Daoy (cell line): ENCODE measurements around a stretch of chr16.

DNA sequence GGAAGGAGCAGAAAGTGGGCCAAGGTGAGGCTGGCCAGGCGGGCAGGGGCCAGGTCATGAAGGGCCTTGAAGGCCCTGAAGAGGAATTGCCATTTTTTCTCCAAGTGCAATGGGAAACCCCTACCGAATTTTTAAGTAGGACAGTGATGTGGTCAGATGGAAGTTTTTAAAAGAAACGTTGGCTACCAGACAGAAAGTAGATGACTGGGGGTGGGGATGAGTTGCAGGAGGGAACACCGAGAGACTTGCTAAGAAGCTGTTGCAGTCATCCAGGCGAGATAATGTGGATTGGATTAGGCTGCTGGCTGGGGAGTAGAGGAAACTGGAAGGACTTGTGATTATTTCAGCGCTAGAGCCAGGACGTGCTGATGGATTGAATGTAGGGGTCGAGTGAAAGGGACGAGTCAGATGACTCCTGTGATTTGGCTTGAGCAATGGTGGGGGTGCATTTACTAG lies 88.4 kb downstream of the CLEC16A start:
- RAMPAGE, long total RNA, result no peak

DNA sequence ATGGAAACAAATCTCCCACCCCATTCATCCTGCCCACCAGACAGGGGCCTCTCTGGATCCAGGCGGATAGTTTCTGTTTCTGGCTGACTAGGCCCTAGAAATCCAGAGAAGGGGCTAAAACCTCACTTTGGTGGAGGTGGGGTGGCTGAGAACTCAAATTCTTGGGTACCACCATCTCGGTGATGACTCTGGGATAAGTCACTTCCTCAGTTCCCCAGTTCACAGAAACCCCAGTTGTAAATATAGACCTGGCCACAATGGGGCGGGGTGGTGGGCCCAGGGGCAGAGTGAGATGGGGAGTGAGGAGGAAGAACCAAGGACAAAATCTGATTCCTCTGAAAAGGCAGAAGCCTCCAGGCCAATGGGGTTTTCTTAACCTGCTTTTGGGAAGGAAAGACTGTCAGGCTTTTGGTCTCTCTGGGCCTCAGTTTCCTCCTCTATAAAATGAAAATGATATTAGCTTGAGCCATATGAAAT lies 22.0 kb downstream of the SOCS1 start:
- RAMPAGE, long total RNA, result no peak

- RAMPAGE, long total RNA, result no peak
Observed at GRCh38 chr16:11255196-11255601, 805 bp downstream of the SOCS1 start.

- RAMPAGE, long total RNA, result no peak
Observed at GRCh38 chr16:11255602-11256035, 385 bp downstream of the SOCS1 start.

GRCh38 chr16:11308699-11309297 lies 27.7 kb upstream of the PRM1 start:
- RAMPAGE, long total RNA, result no peak

DNA sequence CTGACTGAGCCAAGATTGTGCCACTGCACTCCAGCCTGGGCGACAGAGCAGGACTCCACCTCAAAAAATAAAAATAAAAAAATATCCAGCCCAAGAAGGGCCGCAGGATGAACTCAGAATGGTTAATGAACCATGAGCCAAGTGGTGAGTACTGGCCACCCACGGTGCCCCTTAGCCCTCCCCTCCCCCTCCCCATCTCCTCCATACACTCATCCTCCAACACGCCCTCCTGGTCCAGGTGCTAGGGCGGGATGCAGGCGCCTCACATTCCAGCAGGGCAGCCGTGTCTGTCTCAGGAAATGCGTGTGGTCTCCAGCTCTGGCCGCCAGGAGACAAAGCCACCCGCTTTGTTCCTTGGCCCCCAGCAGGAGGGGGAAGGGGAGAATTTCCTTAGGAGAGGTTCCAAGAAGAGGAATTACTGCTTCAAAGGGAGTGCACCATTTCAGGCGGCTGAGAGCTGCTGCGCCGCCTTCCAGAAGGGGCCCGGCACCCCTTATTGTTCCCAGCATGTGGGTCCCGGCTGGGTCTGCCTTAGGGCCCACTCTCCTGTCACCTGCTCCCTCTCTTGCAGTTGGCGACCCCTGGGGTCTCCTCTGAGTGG lies 29.8 kb upstream of the RMI2 start:
- RAMPAGE, long total RNA, result no peak

- RAMPAGE, long total RNA, result no peak
Observed at GRCh38 chr16:11316417-11316933, 28.8 kb upstream of the RMI2 start.

DNA sequence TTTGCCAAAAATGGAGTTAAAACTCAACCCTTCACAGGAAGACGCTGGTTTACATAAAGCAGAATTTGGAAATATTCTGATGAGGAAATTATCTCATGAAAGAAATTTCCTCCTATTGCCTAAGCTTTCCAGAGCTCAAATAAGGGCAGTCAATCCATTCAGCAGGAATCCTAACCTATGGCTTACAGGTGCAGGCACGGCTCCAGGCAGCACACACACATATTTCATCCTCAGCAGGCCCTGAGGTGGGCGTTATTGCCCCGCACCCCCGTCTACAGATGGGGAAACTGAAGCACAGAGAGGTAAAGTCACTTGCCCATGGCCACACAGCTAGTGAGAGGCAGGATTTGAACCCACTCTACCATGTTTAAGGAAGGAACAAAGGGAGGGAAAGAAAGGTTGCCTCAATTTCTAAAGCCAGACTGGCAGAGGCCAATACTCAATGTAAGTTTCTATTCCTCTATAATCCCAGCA lies 24.1 kb upstream of the ENSG00000188897 start:
- RAMPAGE, long total RNA, result no peak

GRCh38 chr16:11560414-11561456 lies 26.0 kb downstream of the LITAF start:
- RAMPAGE, long total RNA, result no peak

- RAMPAGE, long total RNA, result no peak
Observed at GRCh38 chr16:11561457-11561795, 25.3 kb downstream of the LITAF start.

GRCh38 chr16:11572123-11573019 lies 14.3 kb downstream of the LITAF start:
- RAMPAGE, long total RNA, result no peak

DNA sequence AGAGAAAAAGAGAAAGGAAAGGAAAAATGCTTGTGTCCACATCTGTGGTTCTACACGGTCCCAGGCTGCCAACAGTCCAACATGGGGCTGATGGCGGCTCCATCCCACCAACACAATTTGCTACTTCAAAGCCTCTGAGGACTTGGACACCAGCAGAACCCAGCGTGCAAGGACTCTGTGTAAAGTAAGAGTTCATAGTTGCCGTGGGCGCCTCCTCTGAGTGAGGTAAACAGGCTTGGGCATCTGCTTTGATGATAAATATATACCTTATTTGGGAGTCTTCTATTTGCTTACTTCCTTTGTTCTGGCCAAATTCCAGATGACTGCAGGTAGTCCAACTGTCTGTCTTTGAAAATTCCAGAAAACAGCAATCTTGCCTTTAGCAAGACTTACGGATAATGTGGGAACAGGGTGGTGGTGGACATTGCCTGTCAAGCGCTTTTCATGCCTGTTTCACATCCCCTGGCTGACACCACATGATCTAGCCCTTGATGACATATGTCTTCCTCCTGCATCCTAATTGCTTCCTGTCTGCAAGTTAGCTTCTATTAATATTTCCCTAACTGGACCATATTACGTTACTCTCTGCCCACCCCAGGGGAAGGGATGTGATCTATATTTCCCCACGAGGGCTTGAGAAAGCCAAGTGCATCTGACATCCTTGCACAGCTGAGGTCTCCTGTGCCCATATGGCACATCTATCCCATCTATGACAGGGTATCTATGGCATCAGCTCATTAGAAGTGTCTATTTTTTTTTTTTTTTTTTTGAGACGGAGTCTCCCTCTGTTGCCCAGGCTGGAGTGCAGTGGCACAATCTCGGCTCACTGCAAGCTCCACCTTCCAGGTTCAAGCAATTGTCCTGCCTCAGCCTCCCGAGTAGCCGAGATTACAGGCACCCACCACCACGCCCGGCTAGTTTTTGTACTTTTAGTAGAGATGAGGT lies 9.9 kb downstream of the LITAF start:
- RAMPAGE, long total RNA, result no peak

GRCh38 chr16:11673812-11674487 lies 5.7 kb downstream of the SNN start:
- RAMPAGE, long total RNA, result no peak

- RAMPAGE, long total RNA, result no peak
Observed at GRCh38 chr16:11677103-11677463, 8.8 kb downstream of the SNN start.

DNA sequence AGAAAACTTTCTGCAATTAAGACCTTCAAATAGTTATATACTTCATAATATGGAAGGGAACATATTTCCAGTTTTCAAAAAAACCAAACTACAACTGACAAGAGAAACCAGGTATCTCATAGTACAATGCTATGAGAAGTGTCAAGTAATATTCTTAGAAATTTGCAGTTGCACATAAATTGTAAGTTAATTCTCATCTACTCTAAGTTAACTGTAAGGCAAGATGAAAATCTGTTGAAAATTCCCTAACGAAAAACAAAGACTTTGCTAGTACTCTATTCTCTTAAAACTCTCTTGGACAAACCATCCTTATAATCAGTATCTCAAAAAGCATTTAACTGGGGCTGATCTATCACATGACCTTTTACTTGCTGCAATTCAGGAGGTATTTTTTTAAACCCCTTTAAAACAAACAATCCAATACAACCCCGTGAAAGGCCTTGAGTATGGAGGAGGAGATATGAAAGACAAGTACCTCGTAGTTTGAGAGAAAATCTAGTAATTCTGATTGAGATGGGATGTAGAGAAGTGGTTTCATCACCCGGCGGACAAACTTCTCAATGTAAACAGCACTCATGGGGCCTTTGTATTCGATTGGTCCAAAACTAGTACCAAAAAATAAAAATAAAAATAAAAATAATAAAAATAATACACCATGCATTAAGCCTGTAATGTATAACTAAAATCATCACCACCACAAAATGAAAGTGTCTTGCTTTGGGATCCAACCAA lies 12.3 kb downstream of the TXNDC11 start:
- RAMPAGE, long total RNA, result no peak

DNA sequence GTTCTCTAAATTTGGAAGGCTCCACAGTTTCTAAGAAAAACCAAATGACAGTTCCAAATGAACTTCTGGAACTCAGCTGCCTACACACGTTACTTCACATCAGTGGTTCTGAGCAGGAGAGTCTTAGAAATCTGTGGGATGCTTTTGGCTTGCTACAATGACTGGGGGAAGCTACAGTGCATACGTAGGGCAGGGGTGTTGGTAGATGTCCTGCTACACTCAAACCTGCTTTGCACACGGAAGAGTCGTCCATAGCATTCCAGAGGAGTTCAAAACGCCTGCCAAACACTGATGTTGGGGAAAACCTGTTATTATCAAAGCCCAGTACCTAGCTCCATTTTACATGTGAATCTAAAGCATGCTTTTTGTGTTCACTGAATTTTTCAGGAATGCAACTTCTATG lies 7.9 kb downstream of the TXNDC11 start:
- RAMPAGE, long total RNA, result no peak

DNA sequence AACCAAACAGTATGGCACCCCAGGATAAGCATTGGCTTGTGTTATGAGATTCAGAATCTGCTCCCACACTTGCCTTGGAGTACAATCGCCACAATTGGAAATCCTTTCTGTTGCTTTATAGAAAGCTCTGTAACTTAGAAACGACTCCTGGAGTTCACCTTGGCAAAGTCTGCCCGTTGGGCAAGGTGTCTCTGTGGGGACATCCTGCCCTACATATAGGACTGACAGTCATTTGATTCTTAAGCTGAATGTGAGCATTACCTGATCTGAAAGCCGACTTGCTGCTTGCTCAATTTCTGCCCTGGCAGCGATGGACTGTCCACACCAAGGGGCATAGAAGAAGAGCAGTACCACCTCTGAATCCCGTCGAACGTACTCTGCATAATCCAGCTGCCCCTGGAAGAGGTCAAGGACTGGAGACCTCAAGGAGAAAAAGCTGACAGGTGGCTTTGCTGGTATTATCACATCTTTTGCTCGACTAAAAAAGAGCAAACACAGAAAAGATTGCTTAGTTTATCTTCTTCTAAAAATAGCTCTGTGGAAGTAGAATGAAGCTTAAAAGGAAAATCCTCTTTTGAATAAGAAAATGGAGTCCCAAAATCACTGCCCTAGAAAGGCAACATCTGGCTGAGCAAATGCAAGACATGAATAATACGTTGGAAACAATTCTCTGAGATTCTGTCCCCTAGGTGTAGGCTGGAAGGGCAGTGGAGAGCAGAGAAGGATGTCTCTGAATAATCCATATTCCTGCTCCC lies 6.7 kb downstream of the TXNDC11 start:
- RAMPAGE, long total RNA, result no peak

DNA sequence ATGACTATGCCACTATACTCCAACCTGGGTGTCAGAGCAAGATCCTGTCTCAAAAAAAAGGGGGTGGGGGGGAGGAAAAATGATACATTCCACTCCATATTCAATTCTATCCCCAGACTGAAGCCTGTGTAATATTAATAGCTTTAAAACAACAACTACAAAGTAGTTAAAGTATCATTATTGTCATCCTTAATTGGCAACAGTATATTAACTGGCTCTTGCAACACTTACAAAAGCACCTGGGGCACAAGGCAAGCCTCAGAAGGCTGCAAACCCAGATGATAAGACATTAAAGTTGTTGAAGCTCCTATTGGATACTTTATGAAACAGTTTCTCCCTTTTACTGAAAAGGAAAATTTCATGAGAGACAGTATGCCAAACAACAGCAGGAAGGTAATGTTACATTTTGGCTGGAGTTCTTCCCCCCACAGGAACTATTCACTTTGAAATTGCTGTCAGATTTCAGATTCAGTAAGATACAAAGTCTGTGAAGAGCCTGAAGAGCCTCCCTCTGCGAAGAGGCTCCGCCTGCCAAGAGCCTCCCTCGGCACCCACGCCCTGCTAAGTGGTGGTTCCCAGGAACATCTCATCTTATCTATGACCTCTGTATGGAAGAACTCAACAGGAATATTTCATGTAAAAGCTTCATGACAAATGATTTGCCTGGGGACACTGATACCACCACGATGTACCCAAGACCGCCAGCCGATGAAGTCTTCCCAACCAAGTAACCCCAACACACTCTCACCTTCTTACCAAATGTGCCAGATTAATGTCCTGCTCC lies 3.4 kb downstream of the ZC3H7A start:
- RAMPAGE, long total RNA, result no peak

GRCh38 chr16:11915589-11915837 lies 243 bp downstream of the GSPT1 start:
- RAMPAGE, long total RNA, result no peak

- RAMPAGE, long total RNA, result no peak
Observed at GRCh38 chr16:11994259-11995076, 17.9 kb downstream of the SNX29 start.